Epidermal melanocyte (primary cell): ENCODE data around the genes TBC1D3D and TBC1D3C.

GRCh38 chr17:37487974-37488650 lies 1.6 kb upstream of the DUSP14 start:
- RRBS = no CpG with 5 or more reads among the region's 7 CpGs

DNA sequence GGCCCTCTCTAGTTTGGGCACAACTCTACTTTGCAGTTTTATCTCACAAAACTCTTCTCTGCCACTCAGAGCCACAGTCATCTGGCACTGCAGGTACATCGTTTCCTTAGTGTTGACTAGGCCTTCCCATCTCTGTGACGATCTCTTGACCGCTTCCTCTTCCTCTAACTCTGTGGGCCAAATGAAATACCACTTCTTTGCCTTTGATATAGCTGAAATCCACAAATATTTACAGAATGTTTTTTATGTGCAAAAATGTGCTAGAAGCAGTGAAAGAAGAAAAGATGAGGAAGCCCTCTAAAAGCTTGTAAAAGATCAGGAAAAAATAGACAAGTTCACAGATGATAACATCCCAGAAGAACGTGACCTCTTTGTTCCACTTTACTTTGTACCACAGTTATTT lies 3.1 kb downstream of the SYNRG start:
- RRBS = no CpG with 5 or more reads among the region's 4 CpGs

DNA sequence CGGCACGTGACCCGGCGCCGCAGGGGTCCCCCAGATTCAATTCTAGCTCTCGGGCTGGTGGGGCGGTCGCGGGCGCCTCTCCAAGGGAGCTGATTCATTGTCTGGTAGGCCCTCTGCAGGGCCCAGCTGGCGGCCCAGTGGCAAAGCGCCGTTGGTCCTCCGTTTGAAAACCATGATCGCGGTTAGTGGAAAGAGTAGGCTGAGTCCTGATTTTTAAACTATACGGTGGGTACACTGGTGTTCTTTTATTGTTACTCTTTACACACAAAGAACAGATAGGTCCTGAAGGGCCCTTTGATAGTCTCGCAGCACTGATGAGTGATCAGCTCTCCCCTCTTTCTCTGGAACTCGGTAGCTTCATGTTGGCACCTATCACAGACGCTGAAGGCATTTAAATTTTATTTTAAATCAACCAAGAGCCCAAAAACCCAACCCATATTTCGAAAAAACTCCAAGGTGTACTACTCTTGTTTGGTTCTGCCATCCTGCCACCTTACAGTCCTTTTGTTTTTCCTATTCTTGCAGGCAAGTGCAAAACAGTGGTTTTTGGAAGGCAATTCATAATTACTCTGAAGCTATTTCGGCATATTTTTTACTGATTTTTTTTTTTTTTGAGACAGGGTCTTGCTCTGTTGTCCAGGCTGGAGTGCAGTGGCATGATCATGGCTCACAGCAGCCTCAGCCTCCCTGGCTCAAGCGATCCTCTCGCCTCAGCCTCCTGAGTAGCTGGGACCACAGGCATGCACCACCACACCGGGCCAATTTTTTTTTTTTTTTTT lies 500 bp upstream of the SYNRG start:
- RRBS = no CpG with 5 or more reads among the region's 25 CpGs

- RRBS = no CpG with 5 or more reads among the region's 7 CpGs
These were observed 28.0 kb upstream of the DDX52 start for GRCh38 chr17:37671176-37671786.

GRCh38 chr17:37676043-37676520 lies 32.8 kb upstream of the DDX52 start:
- RRBS = no CpG with 5 or more reads among the region's 4 CpGs

DNA sequence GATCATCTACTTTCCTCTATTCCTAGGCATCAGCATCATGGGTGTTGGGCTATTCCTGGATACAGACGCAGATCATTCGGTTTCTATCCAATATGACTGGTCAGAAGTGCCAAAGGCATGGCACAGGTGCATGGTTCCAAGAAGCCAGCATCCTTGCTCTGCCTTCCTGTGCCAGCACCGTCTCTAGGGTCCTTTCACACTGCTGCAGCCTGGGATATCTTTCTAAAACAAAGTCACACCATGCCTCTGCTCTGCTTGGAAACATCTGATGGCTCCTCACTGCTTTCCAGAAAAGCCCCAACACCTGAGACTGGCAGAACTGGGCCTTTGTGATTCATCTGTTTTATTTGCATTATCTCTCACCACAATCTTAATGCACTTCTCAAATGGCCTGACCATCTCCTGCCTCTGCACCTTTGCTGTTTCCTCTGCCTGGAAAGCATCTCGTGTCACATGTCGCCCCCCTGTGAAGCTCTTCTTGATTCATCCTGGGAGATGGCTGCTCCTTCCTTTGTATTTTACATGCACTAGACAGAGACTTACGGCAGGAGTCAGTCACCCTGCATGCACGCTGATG lies 30.1 kb downstream of the HNF1B start:
- RRBS = no CpG with 5 or more reads among the region's 7 CpGs

DNA sequence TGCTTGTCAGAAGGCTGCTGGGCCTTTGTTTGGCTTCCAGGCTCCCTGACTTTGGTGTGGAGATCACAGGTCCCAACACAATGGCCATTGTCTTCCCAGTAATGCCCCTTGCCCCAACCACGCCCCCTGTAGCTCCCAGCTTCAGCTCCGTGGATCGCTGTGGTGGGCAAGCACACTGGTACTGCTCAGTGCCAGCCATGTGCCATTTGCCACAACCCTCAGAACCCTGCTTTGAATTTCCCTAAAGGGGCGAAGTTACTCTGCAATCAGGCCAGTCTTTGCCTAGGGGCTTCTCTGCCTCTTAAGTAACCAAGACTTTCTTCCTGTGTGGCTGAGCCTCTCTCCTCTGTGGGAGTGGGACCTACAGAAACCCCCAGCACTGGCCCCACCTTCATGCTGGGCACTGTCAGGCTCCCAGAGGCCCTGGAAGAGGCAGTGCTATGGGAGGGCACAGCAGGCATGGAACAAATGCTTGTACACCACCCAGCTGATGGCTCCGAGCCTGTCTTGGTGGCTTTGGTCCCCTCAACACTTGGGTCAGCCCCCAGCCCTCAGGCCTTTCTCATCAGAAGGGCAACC lies 14.7 kb downstream of the HNF1B start:
- RRBS = no CpG with 5 or more reads among the region's 5 CpGs

GRCh38 chr17:37743394-37743992 lies 1.4 kb downstream of the HNF1B start:
- RRBS = no CpG with 5 or more reads among the region's 44 CpGs

DNA sequence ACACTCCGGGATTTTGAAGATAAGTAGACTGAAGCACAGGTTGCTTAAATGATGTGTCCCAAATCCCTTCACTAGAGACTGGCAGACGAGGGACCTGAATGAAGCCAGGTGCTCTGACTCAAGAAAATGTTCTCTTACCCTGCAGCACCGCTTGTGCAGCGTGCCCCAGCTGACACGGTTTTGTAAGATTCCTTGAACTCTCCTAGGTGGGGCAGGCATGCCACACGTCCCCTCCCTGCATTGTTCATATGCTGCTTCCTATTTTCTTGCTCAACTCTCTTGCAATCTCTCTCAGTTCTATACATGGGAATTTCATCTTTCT lies 22.1 kb upstream of the HNF1B start:
- RRBS = no CpG with 5 or more reads among the region's 6 CpGs

DNA sequence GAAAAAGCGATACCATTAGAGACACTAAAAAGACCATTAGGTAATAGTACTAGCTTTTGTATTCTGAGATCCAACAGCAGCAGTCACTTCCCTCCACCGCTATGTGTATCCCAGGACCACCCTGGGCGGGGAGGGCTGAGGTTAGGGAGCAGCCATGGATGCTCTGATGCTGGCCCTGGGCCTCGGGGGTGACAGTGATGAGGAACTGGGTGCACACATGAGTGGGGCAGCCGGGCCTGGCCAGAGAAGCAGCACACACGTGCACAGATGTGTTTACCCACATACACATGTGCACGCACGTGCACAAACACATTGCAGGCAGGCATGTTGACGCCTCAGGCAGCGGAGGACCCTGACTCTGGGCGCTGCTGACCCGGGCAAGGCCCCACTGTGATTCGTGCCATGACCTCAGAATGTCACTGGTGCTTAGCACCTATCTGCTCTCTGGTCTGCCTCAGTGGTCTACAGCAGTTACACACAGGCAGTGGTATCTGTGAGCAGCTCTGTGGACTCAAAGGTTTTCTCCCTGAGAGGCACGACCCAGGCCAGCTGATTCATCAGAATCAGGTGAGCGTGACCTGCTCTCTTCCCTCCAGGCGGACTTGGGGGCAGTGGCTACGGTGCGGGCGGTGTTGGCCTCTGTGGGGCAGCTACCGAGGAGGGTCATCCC lies at the start of gene TBC1D3D:
TSS of gene TBC1D3D (plus strand) at position 412 of the 670 bp plus-strand sequence.
- RRBS = no CpG with 5 or more reads among the region's 20 CpGs

DNA sequence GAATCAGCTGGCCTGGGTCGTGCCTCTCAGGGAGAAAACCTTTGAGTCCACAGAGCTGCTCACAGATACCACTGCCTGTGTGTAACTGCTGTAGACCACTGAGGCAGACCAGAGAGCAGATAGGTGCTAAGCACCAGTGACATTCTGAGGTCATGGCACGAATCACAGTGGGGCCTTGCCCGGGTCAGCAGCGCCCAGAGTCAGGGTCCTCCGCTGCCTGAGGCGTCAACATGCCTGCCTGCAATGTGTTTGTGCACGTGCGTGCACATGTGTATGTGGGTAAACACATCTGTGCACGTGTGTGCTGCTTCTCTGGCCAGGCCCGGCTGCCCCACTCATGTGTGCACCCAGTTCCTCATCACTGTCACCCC lies at the start of gene TBC1D3C:
TSS of gene TBC1D3C (minus strand) at position 128 of the 371 bp plus-strand sequence.
- RRBS = no CpG with 5 or more reads among the region's 10 CpGs

GRCh38 chr17:38256120-38256647 lies 40.8 kb upstream of the MRPL45 start:
- RRBS = no CpG with 5 or more reads among the region's 24 CpGs

DNA sequence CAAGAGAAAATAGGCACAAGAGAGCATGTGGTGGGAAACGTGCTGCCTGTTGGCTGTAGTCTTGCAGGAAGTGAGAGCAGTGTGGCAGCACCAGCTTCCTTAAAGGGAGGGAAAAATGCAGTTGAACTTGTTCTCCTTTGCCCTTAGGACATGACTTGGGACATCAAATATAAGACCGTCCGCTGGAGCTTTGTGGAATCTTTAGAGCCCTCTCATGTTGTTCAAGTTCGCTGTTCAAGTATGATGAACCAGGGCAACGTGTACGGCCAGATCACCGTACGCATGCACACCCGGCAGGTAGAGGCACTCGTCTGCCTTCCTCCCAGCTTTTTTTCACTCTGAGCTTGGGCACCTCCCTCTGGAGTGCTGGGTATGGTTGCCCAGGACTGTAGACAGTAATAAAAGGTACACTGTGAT lies 23.3 kb downstream of the GPR179 start:
- RRBS = no CpG with 5 or more reads among the region's 10 CpGs

DNA sequence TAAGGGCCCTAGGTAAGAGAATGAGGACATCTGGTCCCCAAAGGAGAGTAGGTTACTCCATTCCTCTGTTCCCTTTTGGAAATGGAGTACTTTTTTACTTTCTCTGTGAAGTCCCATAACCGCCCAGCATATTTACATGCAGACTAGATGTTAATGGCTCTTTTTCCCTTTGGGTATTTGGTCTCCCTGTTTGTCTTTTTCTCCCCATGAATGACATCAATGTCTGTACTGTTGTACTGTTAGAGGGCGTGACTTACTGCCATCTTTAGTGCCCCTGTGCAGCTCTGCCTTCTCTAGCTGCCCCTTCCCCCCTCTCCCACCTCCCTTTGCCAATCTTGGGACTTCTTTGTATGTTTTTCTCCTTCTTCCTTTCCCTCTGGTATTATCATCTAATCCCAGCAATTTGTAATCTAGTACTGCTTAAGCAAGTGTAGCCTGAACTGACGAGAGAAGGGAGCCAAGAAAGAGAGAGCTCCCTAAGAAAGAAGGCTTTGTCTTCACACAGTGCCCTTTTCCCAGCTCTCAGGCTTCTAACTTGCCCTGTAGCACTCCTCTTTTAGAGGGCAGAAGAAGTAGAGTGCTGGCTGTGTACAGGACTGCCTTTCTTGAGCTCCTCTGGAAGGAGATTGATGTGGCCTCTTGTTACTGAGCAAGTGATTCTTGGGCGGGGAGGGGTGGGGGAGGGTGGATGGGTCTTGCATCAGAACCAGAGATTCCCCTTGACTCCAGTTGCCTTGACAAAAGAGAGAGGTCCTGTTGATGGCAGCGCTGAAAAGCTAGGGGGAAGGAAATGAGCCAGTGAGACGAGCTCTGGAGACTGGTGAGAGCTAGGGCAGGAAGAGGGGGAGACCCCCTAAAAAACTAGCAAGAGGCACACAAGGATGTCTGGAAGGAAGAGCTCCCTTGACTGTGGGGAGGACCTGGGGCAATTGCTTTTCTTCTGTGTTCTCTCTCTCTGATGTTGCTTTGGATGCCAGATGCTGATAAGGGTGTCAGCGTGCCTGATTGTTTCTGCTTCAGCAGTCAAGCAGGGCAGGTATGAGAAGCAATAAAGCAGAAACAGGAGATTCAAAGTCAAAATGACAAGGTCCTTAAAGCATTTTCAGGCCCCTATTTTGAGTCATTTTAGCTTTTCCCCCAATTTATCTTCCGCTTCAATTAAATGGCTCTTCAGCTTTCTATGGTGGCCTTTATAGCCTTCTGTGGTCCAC lies 18.6 kb downstream of the GPR179 start:
- RRBS = no CpG with 5 or more reads among the region's 8 CpGs

DNA sequence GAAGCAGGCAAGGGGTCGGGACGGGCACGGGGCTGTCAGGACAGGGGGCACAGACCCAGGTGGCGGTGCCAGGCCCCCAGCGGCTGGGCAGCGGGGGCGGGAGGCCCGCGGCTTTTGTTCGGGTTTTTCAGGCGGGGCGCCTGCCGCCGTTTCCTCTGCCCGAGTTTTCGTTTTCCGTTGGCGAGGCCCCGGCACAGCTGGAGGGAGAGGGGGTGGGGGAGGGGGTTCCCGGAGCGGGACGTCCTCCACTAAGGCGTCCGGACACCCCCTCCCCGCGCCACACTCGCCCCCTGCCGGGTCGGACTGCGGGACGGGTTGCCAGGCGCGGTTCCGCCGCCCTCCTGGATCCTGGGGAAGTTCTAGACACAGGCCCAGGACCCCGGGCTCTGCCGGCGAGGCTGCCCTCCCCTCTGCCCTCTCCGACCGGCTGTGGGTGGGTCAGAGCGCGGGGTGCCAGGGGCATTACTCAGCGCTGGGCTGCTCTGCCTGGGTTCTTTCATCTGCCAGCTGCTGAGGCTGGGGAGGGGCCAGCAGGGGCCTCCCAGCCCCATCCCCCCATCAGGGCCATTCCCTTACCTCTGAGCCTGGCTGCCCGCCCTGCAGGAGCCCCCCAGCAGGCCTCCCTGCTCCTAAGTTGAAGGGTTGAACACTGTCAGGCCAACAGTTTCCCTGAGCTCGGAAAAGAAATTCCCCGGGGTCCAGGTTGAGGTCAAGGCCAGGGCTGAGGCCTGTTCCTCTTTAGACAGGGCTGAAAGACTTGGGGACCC lies 682 bp downstream of the ARHGAP23 start:
- RRBS = no CpG with 5 or more reads among the region's 46 CpGs

GRCh38 chr17:38450694-38451585 lies 22.7 kb downstream of the ARHGAP23 start:
- RRBS = no CpG with 5 or more reads among the region's 9 CpGs

DNA sequence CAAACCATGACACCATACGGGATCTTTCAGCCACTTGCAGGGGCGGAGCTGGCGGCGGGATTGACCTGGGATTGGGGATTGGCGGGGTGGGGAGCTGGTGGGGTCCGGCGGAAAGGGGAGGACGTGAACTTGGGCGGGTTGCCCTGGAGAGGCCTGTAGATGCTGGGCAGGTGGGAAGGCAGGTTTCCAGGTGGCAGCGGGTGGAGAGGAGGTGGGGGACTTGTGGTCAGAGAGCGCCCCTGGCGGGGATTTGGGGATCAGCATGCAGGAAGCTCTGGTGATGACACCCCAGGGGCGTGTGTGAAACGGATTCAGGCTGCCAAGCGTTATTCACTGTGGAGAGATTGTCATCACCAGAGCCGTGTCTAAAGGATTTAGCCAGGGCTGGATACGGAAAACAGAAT lies 81.0 kb downstream of the ARHGAP23 start:
- RRBS = no CpG with 5 or more reads among the region's 17 CpGs

GRCh38 chr17:38557757-38558837 lies 47.7 kb downstream of the SRCIN1 start:
- RRBS = no CpG with 5 or more reads among the region's 57 CpGs

DNA sequence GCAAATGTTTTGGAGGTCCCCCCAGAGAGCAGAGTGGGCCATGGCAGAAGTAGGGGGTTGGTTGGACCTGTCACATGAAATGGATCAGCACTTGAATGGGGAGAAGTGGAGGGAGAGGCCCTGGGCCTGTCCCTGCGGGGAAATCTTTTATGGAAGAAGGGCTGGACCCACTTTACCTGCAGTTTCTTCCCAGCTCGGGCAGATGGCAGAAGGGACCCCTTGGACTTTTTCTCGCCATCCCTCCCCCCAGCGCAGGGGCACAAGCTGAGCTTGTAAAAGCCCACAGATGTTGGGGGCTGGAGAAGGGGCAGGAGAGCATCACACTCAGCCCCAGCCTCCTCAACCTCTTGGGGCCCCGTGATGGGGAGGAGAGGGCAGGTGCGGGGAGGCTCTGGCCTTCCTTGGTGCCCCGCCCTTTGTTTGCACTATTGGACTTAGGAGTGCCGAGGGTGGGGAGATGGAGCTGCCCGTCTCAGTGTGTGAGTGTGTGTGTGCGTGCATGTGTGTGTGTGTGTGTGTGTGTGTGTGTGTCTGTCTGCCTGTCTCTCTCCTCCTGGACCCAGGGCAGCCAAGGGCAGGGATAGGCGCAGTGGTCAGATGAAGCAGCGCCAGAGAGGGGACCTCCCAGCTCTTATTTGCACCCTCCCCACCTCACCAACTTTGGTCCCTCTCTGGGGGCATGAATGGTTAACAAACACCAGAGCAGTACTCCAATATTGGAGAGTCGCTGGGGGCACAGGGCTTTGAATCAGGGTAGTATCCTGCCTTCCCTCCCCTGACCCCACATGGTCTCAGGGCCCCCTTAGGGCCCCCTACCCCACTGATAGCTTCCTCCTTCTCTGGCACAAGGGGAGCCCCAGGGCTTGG lies 4.0 kb upstream of the CISD3 start:
- RRBS = no CpG with 5 or more reads among the region's 13 CpGs

DNA sequence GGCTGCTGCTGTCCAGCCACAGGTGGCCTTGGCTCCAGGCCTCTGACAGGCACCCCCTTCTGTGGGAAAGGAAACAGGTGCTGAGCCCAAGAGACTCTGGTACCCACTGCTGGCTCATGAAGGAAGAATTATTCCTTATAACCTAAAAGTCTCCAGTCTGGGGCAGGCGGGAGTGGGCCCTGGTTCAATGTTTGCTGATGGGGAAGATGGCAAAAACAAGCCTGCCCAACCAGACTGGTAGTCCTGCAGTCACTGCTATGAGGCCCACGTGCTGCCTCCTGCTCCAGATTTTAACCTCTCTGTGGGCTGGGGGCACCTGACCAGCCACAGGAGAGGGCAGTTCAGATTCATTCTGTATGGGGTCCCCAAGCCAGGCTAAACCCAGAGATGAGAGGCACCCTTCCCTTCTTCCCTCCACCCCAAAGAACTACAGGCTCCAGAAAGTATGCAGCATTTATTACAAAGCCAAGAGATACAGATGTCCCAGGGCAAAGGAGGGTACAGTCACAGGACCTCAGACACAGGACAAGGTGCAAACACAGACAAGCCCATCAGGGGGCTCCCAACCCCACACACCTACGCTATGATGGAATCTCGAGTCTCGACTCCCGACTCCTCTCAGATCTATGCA lies 3.4 kb downstream of the CISD3 start:
- RRBS = no CpG with 5 or more reads among the region's 6 CpGs